ENCODE measurements around a stretch of chr11.

- RRBS = no CpG with 5 or more reads among the region's 20 CpGs
These were observed 22.9 kb downstream of the DEFB131B start for GRCh38 chr11:71901092-71901713.

GRCh38 chr11:71993479-71993835 lies 5.3 kb upstream of the IL18BP start:
- RRBS = no CpG with 5 or more reads among the region's 5 CpGs

DNA sequence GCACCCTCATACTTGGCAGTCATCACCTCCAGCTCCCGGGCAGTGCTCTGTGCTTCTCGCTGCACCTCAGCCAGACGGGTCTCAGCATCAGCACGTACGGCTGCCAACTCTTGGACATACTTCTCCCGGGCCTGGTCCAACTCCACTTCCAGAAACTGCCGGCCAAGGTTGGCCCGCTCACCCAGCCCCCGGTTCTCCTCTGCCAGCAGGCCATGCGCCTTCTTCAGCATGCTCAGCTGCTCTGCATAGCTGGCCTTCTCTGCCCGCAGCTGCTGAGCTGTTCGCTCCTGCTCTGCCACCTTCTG lies 14.2 kb downstream of the IL18BP start:
- RRBS = 20% methylated on average over 5 of the region's 12 CpGs

DNA sequence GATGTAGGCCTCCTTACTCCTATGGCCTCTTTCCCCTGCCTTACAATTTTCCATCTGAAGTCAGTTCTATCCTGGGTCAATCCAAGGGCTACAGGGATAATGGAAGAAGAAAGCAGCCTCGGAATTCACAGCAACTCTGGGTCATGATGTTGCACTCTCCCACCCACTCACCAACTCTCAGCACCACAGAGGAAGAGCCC lies 24.4 kb downstream of the IL18BP start:
- RRBS = no CpG with 5 or more reads among the region's 1 CpG

GRCh38 chr11:72040559-72041272 lies 39.6 kb downstream of the NUMA1 start:
- RRBS = no CpG with 5 or more reads among the region's 19 CpGs

DNA sequence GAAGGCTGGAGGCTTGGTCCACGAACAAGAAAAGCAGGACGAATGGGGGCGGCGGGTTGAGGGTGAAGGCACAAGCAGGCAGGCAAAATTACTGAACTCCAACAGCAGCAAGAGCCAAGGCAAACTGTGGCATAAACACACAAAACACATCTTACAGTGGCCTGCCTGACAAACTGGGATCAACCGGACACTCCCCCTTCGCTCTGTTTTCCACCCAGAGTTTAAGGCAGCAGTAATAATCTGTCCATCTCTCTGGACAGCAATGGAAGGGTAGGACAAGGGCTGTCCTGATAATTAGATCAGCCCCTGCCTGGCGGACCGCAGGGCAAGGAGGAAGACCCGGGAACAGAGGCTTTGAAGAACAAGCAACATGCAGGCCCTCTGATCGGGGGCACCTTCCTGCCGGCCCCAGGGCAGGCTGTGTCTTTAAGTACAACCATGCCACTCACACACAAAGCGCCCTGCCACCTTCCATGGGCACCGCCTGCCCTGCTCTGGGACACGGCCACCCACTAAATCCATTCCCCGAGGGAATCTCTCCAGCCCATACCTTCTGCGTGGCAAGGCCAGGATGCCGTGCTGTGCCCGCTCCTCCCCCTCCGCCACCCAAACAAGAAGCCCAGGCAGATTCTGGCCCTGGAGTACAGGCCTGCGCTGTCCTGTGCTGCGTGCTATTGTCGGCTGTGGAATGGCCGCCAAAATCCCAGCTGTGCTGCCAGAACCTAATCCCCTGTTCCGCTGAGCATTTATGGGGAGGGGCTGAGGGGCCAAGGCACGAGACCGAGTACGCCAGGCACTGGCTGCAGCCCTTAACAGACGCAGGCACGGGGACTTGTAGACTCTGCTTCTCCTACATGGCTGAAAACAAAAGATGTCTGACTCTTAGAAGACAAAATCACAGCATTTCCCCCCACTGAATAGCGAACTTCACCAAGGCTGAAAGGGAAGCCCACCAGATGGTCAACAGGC lies 38.8 kb downstream of the NUMA1 start:
- RRBS = 12% methylated on average over 3 of the region's 30 CpGs

- RRBS = no CpG with 5 or more reads among the region's 2 CpGs
These were observed 10.5 kb downstream of the NUMA1 start for GRCh38 chr11:72069707-72070410.

DNA sequence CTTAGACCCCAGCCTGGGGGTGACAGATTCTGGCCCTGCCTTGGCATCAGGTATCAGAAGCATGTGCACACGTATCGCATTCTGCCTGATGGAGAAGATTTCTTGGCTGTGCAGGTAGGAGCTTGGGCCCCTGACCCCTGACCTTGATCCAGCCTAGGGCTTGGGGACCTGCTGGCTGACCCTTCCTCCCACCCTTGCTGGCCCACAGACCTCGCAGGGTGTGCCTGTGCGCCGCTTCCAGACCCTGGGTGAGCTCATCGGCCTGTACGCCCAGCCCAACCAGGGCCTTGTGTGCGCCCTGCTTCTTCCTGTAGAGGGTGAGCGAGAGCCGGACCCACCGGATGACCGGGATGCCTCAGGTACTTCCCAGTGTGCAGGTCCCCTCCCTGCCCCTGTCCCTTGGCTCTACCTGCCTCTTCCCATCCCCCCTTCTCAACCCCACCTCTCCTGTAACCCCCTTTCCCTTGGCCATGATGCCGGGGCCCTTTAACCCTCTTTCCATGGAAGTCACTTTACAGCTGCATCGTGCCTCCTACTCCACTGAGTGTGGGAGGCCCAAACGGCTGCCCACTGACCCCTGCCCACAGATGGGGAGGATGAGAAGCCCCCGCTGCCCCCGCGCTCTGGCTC lies 3.7 kb downstream of the INPPL1 start:
- RRBS = no CpG with 5 or more reads among the region's 18 CpGs

DNA sequence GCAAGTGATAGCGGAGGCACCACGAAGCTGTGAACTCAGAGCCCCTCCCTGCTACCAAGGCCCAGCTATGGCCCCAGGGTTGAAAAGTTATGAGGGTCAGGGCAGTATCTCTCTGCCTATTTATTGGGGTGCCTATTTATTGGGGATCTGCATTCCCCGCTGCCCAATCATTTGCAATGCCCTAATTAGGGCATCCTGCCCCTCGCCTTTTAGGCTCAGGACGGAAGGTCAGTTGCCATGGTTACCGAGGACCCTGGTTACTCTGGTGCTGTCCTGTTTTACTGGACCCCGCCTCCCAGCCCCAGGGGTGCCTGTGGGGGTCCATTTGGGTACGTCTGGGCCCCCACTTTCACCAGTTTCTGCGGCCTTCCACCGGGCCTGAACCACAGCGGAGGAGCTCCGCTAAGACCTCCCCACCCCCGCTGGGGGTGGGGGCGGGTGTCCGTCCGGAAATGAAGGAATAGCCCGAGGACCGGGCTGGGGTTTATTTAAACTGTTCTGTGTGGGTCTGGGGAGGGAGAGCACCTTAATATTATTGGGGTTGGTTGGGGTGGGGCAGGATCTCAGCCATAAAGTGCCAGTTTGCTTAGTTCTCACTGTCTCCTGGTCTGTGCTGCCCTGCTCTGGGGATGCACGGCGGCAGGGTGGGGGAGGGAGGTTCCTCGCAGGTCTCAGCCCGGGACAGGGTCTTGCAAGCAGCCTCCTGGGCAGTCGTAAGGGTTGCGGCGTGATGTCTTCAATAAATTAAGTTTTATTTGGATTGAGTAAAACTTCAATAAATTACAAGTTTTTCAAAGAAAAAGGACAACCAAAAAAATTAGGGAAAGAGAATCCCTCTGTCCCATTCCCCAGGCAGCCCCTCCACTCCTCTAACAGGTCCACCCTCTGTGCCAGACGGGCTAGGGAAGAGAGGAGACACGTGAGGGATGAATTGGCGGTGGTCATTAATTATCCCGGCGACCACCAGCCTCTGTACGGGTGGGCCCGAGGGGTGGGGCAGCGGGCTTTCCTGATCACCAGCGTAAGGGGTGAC lies 5.3 kb downstream of the PHOX2A start:
- RRBS = 31% methylated on average over 7 of the region's 34 CpGs

DNA sequence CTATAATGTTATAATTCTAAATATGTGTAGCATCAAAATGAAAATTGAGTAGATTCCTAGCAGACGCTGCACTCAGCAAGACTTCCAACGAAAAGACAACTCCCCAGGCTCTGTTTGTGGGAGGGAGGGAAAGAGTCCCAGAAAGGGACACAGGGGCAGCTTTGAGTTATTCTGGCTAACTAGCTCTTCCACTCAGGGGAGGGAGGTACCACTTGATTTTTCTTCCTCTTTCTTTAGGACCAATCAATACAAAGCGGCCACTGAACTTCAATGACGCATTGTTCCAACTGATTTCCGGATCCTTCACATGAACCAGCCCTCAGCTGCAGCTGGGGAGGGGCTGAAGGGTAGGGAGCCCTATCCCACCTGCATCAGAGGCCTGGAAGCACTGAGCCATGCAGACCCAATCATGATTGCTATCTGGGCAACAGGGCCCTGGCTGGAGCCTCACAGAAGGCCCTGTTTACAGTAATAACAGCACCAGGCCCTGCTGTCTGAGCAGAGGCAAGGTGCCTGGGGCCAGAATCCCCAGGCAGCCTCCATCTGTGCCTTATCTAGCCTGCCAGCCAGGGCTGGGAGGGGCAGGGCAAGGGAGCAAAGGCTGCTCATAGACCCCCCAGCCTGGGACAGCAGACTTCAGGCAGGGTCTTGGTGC lies 22.7 kb downstream of the CLPB start:
- RRBS = no CpG with 5 or more reads among the region's 5 CpGs

DNA sequence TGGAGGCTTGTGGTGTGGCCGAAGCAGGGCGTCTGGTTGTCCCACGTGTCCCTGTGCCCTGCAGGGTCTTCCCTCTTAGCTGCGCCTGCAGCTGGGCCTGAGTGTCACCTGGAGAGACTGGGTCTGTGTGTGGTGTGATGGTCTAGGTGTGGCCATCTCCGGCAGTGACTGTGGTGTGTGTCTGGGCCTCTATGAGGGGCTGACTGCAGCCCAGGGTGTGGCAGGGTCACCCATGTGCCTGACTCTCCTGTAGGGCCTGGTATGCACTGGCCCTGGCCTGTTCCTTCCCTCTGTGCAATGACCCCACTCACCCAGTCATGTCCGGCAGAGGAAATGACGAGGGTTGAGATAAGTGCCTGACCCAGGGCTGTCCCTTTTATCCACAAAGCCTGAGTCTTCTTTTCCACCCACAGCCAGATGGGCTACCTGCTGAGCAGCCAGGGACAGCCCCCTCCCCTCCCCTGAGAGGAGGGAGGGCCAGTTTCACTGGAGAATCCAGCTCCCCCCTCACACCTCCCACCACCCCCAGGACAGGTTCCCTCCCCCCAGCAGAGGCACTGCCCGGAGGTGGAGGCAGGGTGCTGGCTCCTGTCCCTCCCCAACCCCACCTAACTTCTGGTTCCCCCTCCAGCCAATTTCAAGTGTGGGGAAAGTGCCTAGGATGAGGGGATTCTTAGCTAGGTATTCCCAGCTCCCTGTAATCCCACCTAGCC lies 41.8 kb downstream of the PDE2A start:
- RRBS = no CpG with 5 or more reads among the region's 8 CpGs

GRCh38 chr11:72634310-72634629 lies 40.0 kb downstream of the PDE2A start:
- RRBS = no CpG with 5 or more reads among the region's 3 CpGs

DNA sequence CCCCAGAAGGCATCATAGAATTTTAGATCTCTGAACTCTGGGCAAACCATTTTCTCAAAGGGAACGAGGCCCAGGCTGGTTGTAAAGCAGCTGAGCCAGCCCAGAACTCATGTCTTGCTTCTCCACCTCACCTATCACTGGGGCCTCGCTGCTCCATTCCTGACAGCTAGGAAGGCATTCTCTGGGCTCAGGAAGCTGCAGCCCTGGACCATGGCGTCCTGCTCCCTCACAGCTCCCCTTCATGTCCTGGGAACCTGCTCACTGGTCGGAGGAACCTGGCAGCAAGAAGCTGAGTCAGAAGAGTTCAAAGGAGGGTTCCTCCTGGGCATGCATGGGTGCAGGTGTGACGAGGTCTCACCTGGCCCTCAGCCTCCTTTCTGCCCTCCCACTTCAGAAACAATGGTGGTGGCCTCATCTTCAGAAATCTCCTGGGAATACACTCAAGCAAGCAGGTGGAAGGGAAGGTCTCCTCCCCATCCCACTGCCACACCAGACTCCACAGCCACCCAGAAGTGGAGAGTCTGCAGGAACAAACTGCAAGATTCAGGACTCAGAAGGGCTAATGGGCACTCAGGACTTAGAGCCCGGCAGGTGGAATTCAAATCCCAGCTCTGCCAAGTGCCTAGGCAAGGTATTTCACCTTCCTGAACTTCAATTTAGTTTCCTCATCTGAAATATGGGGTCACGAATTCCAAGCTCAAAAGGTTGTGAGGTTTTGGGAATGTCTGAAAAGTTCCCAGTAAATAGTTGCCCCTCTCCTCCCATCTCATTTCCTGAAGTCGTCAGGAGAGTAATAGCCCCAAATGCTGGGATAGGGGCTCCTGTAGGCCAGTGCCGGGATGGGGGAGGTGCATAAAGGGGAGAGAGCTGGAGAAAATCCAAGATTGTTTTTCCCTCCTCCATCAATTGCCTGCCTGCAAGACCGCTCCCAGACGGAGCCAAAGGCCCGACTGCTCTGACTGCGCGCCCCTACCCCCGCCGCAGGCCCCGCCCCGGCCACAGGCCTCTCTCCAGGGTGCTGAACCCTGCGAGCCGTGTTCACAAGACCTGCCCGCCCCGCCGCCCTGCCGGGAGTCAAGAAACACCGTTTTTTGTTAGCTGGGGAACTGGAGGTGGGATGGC lies 2.1 kb upstream of the PDE2A start:
- RRBS = 7% methylated on average over 5 of the region's 25 CpGs

- RRBS = no CpG with 5 or more reads among the region's 3 CpGs
These were observed 7.8 kb upstream of the PDE2A start for GRCh38 chr11:72681942-72682509.

- RRBS = no CpG with 5 or more reads among the region's 12 CpGs
These were observed 14.4 kb upstream of the PDE2A start for GRCh38 chr11:72688430-72689177.

DNA sequence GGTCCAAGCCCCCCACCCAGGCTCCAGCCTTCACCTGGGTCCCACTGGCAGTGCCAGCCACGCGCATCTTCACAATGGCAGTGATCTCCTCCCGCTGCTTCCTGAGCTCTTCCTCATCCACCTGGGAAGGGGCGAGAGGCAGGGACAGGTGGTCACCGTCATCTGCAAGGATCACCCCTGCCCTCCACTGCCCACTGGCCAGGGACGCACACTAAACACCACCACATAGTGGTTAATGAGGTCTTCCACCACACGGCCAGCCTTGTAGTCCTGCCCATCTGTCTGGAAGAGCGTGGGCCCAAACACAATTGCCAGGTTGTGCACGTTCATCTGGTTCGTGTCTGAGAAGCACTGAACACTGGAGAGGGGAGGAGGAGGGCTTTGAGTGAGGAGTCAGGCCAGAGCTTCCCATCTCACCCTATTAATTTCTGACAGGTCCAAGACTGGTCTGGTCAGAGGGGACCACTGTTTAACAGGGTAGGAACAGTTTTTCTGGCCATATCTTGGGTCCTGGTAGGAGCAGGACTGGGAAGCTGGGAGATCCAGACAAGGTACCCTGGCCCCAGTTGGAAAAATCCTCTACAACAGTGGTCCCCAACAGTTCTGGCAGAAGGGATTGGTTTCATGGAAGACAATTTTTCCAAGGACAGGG lies 21.4 kb upstream of the PDE2A start:
- RRBS = no CpG with 5 or more reads among the region's 10 CpGs

DNA sequence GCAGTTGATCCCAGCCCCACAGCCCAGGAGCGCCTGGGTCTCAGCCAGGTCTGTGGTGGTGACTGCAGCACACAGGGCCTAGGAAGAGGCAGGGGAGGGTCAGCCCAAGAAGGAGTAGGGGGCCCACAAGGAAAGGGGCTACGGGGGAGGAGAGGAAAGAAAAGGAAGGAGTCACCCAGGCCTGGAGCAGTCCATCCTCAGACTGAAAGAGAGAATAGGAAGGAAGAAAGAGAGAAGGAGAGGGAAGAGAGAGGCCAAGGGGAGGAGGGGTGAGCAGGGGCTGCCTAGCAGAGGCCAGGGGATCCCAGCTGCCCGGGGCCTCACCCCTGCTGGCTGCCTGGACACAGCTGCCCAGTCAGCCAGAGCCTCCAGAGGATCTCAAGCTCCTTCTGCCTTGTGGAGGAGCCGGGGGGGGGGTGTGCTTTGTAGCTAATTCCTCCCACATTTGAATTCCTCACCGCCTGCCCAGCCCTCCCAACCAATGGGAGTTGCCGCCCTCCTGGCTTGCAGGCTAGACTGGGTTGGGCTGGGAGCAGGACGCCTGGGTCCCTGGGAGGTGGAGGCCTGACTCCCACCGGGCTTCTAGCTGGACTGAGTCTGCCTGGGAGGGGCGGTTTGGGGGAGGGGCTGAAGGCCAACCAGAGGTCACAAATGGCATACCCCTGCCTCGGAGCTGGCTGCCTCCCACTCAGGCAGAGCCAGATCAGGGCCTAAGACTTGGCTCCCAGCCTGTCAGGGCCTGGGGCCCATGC lies 29.0 kb upstream of the PDE2A start:
- RRBS = 10% methylated on average over 2 of the region's 10 CpGs

DNA sequence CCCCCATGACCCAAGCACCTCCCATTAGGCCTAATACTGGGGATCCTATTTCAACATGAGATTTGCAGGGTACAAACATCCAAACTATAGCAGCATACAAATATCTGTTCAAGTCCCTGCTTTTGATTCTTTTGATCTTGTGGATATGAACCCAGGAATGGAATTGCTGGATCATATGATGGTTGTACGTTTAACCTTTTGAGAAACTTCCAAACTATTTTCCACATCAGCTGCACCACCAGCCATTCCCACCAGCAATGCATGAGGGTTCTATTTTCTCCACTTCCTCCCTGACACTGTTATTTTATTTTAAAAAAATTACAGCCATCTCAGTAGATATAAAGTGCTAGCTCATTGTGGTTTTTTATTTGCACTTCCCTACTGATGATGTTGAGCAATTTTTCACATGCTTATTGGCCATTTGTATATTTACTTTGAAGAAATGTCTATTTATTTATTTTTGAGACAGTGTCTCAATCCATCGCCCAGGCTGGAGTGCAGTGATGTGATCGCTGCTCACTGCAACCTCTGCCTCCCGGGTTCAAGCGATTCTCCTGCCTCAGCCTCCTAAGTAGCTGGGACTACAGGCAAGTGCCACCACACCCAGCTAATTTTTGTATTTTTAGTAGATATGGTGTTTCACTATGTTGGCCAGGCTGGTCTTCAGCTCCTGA lies 7.0 kb upstream of the ATG16L2 start:
- RRBS = no CpG with 5 or more reads among the region's 5 CpGs

DNA sequence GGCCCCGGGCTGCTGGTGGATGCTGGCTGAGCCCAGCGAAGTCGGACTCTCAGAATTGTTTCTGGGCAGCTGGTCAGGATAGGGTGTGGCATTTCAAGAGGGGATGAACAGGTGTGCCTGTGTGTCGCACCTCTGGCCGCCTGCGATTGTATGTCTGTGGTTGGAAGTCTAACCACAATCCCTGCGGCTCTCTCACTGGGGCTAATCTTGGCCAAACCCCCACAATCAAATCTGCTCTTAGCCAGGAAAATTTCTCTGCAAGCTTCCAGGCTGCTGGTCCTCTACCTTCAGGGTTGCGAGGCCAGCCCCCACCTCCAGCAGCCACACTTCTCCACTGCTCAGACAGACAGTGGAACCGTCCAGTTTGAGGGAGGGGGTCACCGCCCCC lies 897 bp downstream of the ATG16L2 start:
- RRBS = no CpG with 5 or more reads among the region's 10 CpGs

DNA sequence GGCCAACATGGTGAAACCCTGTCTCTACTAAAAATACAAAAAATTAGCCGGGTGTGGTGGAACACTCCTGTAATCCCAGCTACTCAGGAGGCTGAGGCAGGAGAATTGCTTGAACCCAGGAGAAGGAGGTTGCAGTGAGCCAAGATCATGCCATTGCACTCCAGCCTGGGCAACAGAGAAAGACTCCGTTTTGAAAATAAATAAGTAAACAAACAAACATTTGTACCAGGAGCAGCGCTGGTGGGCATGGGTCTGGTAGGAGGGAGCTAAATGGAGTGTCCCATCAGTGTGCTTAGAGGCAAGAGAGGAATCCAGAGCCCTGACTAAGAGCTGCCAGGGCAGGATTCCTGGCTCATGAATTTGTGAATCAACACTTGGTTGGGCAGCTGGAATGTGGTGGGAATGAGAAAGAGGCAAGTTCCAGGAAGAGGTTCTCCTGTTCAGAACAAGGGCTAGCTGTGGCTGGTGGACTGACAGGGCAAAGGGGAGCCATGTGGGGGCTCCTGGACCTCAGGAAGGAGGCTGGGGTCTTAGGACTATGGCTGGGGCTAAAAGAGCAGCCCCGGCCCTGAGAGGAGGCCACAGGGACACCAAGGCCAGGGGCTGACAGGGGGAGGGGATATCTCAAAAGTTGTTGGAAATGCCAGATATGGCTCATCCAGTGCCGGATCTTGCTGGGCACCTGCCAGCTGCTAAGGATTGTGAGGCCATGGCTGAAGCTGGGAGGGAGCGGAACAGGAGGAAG lies 14.8 kb upstream of the P2RY6 start:
- RRBS = 69% methylated on average over 2 of the region's 6 CpGs